Cardiac atrium fibroblast (primary cell): ENCODE measurements around a stretch of chr14.

DNA sequence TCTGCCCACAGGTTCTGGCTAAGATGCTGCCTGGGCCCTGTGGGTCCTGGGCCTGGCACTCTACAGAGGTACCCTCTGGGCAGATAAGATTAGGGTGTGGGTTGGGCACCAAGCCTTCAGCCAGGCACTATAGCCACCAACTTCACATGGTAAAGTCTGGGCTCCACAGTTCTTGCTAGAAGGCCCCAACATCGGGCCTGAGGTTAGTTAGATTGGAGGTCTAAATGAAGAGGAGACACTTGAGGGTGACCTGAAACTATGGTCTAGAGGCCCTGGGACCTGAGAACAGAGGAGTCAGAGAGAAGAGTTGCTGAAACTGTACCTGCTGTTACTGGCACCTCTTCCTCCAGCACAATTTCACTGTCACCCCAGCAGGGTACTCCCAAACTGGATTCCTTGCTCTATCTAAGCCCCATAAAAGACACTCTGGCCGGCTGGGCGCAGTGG is 5.2 kb upstream of the REC8 start:
- RAMPAGE, long total RNA, result no peak

GRCh38 chr14:24172388-24172827 is 528 bp downstream of the REC8 start:
- RAMPAGE, long total RNA, result no peak

DNA sequence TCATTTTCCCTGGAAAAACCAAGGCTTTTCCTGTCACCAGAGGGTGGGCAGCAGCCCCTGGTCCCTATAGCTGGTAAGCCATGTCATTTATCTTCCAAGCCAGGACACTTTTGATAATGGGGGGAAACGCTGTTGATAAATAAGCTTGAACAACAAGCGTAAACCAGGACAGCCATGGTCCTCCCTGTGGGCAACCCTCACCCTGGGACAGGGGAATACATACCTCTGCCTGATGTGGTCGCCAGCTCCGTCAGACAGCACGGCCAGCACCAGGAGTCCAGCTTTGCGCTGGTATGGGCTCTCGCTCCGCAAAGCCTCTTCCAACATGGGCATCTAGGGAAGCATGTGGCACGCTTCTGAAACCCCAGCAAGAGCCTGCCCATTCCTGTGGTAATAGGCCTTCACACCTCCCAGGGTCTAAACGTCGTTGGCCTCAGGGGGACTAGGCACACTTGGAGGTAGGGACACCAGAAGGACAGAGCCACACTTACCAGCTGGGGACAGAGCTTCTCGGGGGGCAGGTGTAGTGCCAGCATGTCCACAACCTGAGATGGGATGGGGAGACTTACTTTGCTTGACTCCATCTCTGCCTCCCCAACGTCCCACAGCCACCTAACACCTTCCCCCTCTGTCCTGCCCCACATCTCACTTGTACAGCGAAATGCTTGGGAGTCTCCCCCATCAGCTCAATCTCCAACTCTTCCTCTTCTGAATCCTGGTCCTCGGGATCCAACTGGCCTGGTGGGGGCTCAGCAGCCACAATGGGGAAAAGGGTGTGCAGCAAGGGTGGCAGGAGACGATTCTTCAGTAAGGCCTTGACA is 2.8 kb downstream of the IPO4 start:
- RAMPAGE, long total RNA, result no peak

GRCh38 chr14:24206923-24207727 is 1.6 kb downstream of the TSSK4 start:
- RAMPAGE, long total RNA, result no peak

DNA sequence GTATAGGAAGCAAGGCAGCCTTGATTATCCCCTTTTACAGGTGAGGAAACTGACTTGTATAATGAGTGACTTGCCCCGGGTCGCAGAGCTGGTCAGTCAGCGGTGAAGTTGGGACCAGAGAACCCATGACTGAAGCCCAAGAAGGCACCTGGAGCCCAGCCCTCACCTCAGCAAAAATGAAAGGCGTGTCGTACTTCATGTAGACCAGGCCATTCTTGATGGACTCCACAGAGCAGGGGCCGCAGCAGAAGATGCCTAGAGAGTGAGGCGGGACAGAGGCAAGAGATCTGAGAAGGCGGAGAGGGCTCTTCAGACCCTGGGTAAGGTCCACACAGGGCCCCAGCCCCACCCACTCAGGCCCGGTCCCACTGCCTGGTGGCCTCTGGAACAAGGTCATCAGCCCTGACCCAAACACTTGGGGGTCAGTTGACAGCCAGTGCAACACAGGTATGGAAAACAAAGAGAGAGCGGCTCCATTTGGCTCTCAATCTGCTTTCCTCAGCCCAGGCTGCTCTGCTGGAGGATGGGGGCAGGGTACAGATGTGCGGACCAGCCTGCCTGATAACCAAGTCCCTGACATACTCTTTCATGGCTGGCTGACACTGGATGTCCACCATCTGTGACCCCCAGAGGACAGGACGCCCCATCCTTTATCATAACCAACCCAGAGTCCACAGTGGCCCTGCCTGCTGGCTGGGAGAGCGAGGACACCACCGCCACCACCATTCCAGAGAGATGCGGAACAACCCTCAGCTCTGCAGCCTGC is 7.0 kb downstream of the TGM1 start:
- RAMPAGE, long total RNA, result no peak

DNA sequence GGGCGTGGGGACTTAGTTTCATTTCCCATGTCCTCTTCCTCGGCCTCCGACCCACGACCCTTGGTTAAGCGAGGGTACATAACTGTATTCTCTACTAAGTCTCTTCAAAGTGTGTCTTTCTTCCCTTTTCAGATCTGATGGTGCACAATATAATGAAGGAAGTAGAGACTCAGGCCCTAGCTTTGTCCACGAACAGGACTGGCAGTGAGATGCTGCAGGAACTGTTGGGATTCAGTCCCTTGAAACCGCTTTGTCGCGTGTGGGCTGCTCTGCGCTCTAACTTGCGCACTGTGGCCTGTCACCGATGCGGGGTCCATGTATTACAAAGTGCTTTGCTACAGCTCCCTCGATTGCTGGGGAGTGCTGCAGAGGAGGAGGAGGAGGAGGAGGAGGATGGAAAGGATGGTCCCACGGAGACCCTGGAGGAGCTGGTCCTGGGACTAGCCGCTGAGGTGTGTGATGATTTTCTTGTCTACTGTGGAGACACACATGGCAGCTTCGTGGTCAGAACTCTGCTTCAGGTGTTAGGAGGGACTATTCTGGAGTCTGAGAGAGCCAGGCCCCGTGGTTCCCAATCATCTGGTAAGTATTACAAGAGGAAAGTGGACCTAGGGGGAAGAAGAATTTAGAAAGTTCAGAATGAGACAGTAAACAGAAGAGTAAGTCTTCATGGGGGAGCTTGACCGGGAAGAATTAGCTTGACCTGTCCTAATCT is 783 bp downstream of the NOP9 start:
- RAMPAGE, long total RNA, result no peak

DNA sequence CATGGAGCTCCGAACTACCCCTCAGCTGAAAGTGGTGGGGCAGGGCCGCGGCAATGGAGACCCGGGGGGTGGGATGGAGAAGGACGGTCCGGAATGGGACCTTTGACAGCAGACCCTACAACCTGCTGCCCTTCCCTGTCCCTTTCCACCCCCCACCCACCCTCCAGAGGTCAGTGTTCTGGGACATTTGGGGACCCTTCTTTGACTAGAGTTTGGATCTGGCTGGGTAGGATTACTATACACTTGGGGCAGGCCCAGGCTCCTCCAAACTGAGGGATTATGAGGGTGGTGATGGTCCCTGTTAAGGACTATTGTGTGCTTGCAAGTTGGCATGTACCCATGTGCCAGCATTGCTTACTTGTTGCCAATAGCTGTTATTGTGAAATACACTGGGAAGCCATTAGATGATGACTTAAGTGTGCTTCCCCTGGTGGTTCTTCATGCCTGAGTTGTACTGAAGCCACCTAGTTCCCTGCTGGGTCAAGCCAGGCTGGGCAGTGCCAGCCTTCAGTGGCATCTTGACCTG is 397 bp downstream of the LTB4R start:
- RAMPAGE, long total RNA, result no peak

GRCh38 chr14:24329092-24329689 is 5.7 kb downstream of the ADCY4 start:
- RAMPAGE, long total RNA, result no peak

DNA sequence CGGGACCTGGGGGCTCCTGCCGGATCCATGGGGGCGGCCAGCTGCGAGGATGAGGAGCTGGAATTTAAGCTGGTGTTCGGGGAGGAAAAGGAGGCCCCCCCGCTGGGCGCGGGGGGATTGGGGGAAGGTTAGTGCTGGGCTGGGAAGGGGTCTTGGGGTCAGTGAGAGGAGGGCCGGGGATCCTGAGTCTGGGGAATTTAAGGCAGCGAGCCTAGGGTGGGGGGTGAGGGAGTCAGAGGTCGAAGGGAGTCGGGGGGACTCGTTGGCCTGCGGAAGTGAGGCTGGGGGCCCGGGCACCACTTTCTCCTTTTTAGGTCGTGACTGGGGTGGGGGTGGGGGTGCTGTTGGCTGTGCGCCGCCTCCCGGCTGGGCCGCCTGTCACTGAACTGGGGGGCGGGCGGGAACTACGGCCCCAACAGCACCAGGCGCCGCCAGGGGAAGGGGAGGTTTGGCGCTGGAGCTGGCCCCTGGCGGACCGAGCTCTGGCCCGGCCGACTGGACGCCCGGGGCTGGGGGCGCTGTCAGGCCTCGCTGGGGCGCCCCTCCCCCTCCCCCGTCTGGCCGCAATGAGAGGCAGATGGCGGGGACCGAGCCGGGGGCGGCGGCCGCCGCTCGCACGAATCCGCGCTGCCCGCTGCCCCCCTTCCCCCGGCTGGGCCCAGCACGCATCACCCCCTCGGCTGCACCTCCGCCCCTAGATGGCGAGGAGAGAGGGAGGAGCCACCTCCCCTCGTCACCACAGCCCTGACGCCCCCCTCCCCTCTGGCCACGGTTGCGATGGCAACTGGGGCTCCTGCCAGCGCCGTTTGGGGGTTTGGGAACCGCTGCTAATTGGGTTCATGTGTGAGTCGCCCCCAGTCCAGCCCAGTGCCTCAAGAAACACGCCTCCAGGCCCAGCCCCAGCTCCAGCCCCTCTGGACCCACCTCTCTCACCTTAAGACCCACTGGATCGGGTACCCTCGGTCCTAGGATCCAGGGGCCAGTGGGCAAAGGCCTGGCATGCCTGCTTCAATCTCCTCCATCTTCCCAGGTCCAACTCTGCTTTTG is 653 bp downstream of the NFATC4 start:
- RAMPAGE, long total RNA, result no peak

DNA sequence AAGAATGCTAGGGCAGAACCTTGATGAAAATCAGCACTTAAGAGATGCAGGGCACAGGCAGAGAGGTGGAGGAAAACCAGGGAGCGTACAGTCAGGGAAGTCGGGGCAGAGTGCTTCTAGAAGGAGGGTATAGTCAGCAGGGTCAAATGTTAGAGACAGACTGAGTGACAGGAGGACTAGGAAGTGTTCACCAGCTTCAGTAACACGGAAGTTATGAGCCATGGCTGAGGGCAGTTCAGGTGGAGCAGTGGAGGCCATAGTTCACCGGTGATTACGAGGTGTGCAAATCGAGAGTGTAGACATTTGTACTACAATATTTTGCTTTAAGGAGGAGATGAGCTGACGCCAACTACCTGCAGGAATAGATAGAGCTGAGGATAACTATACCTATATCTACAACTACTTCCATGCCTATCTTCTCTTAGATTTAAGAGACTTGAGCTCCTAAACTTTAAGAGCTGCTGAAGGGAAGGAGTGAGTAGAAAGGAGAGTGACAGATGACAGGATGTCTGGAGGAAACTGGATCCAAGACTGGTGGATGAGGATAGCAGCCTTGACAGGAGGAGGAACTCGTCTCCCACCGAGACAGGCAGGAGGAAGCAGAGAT is 6.5 kb downstream of the CBLN3 start:
- RAMPAGE, long total RNA, result no peak

DNA sequence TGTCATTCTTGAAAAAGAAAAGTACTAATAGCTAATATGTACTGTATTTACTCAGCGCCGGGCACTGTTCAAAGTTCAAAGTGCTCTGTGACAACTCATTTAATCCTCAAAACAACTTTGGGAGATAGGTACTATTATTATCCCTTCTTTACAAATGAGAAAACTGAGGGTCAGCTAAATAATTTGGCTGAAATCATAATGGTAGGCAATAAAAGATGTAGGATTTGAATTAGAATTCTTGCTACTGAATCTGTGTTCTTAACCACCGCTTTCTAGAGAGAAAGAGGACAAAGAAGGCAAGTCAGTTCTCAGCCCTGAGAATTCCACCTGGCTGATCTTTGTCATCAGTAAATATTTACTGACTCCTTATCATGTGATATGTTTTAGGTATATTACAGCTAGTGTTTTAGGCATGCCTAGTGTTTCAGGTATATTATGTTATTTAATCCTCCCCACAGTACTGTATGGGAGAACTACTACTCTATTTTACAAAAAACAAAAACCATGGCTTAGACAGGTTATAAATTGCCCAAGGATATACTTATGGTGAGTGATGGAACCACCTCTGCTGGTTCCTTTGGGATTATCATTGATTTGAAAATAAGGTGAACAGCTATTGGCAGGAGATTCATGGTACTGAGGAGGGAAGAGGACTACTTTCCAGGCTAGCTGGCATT is 205.8 kb upstream of the GZMB start:
- RAMPAGE, long total RNA, result no peak

DNA sequence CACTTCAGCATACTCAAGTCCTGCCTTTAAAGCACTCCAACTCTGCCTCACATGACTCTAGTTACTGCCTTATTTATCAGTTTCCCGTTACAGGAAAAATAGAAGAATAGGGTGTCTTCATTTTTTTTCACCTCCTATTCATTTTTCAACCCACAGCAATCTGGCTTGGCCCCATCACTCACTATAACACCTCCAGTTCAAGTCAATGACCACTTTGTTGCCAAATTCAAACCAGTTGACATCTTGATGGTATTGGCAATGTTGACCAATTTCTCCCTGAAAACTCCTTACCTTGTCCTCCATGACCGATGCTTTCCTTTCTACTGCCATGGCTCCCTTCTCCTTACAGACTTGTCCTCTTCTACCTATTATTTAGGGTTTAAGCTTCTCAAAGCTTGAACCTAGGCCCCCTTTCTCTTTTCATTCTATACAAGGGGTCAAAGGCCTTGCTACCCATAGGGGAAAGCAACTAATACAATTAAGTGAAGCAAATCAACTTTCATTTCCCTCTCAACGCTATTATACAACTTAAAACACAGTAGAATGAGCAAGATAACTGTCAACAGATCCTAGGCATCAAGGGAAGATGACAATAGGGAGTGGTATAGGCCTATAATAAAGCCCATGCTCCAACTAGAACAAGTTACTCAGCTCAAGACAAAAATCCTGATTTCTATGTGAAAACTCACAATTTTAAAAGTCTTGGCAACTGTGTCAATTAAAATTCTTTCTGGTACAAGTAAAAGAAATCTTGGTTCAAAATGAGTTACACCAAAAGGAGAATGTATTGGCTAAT is 28.4 kb downstream of the STXBP6 start:
- RAMPAGE, long total RNA, result no peak

DNA sequence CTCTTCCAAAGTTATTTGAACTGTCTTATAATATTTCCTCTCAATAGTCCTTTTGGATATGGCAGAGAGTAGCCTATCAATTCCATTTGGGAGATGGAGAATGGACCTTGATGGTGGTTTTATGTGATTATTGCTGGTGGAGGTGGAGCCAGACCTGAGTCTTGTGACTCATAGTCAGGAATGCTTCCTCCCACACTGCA is 40.9 kb upstream of the STXBP6 start:
- RAMPAGE, long total RNA, result no peak

- RAMPAGE, long total RNA, result no peak
These were observed 61.2 kb upstream of the STXBP6 start for GRCh38 chr14:25111006-25111746.

- RAMPAGE, long total RNA, result no peak
These were observed 266.9 kb downstream of the NOVA1 start for GRCh38 chr14:26331030-26331229.

DNA sequence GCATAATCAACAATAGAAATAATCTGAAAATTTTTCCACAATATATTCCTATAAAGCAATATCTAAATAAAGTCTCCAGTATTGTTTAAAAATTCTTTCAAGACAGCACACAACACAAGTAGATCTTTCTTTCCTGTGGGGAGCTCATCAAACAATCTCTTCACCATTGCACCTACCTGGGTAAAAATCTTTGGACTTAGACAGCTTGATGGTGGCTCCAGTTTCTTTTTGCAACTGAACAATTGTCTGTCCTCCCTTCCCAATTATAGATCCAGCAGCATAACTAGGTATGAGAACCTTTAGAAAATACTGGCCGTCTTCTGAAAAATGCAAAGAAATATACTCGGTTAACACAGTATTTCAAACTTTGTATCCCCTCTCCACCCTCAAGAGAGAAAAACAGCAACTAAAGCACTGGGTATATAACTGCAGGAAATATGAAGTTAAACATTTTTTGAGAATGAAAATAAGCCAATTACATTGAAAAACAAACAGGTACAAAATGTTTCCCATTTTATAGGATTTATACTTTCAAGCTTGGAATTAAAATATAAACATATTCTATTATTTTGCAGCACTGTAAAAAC is 2.5 kb downstream of the NOVA1 start:
- RAMPAGE, long total RNA, result no peak

DNA sequence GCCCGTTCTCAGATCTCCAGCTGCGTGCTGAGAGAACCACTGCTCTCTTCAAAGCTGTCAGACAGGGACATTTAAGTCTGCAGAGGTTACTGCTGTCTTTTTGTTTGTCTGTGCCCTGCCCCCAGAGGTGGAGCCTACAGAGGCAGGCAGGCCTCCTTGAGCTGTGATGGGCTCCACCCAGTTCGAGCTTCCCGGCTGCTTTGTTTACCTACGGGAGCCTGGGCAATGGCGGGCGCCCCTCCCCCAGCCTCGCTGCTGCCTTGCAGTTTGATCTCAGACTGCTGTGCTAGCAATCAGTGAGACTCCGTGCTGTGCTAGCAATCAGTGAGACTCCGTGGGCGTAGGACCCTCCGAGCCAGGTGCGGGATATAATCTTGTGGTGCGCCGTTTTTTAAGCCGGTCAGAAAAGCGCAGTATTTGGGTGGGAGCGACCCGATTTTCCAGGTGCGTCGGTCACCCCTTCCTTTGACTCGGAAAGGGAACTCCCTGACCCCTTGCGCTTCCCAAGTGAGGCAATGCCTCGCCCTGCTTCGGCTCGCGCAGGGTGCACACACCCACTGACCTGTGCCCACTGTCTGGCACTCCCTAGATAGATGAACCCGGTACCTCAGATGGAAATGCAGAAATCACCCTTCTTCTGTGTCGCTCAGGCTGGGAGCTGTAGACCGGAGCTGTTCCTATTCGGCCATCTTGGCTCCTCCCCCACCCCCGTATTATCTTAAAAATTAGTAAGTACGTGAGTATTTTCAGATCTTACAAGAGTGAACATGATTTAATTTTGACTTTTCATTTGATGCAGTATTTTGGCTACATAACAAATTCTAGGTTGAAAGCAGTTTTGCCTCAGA is 81.1 kb upstream of the NOVA1 start:
- RAMPAGE, long total RNA, result no peak

- RAMPAGE, long total RNA, result no peak
These were observed 485.4 kb upstream of the FOXG1 start for GRCh38 chr14:28281087-28281708.

- RAMPAGE, long total RNA, result no peak
These were observed 1.1 kb downstream of the FOXG1 start for GRCh38 chr14:28767308-28768445.

- RAMPAGE, long total RNA, result no peak
These were observed 6.0 kb downstream of the FOXG1 start for GRCh38 chr14:28772471-28773040.